Measurements from ENCODE around the gene DARS1.

DNA sequence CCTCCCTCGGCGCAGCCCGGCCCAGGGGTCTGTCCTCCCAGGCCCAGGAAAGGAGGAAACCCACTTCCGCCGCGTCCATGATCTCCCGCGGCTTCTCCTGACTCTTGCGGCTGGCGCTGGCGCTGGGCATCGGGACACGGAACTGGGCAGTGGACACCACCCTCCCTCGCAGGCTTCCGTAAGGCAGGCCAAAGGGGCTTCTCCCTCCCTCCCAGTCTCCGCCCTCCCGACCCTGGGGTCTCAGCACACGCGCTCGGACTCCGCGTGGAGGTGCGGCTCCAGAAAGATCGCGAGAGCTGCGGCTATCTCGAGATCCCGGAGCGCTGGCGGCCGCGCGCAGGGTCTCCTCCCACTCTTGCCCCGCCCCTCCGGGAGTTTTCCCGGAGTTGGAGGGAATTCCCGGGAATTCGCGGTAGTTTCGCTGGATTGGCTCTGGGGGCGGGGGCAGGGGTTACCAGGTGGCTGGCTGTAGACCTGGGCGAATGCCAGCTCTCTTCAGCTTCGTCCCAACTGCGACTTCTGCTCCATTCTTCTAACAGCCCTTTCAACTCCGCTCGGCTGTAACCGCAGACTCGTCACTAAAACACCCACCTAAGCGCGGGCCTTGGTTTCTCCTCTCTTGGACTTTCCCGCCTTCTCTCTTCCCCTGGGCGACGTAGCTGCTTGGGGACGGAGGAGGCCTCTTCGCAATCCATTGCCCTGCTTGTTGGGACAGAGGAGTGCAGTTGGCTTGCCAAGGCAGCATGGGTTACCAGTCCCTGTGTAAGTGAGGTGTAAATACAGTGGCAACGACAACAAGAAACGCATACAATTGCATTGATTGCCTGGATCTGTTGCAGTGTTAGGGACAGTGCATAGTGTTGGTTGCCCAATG lies at the start of gene DARS1:
Gene DARS1, minus strand, starts transcription at position 288 of the 874 bp plus-strand sequence.
- RRBS: 2% methylated on average over 11 of the region's 57 CpGs

DNA sequence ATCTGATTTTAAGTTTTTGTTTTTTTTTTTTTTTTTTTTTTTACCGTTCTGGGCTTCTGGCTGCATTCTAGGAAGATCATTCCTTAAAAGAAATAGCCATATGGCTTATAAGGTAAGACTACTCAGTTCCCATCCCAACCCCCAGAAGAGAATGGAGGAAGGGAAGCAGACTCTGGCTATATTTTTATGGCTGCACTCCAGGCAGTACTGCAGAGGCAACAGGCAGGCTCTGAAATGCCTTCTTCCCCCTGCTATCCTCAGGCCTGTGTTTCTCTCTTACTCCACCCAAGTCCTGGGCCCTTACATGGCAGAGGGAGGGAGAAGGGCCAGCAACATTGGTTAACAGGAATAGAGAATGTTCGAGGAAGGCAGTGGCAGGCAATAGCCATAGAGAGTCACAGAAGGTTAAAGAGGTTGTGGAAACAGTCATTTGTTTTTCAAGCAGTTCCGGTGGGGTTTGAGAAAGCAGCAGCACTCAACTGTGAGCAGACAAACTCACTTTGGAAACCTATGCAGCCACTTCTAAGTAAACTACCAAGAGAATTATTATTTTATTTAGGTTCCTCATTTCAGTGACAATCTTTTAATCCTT lies 15.0 kb upstream of the DARS1 start:
- RRBS: no CpG with 5 or more reads among the region's 3 CpGs

- RRBS: no CpG with 5 or more reads among the region's 6 CpGs
These were observed 18.1 kb upstream of the CXCR4 start for GRCh38 chr2:136135803-136136714.

DNA sequence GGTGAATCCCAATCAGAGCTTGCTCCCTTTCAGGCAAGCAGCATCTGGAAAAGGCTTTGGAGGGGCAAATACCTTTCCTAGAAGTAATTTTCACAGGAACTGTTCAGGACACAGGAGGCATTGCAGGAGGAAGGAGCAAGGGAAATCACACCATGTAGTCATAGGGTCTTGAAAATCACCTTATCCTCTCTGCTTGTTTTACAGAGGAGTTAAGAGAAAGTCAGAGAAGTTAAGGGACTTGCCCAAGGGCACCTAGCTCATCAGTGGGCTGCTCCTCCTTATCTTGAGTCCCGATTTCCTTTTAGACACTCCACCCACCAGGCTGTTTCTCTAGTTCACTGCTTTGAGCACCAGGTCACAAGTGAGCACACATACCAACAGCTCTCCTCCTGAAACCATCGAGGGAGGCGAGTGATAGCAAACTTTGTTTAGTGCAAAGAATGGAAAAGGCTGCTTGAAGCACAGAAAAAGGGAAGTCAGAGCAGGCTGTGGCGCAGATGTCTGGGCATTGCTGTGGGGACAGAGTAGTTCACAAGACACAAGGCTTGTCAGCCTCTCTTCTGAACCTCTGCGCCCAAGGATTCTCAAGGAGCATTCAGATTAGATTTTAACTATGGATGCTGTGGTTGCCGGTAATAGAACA lies 89.2 kb upstream of the CXCR4 start:
- RRBS: no CpG with 5 or more reads among the region's 6 CpGs

DNA sequence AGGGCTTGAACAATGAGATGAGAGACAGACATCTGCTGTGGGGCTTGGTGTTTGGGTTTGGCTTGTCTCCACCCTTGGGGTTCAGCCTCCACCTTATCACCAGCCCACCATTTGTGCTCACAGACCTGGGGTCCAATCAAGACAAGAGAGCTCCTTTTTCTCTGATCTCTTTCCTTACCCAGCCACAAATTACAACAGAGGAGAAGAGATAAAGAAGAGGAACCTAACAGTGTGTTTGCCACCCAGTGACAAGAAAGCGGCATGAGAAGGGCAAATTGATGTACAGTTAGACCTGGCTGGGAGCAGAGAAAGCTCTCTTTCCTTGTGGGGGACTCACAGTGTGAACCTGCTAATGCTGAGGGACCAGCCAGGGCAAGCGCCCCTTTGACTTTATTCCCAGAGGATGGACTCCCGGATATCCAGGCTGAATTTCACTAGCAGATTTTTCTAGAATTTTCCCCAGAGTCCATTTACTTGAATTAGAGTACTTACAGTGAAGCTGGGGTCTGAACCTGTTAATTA lies 204.6 kb upstream of the CXCR4 start:
- RRBS: no CpG with 5 or more reads among the region's 3 CpGs

GRCh38 chr2:136381876-136382815 lies 264.2 kb upstream of the CXCR4 start:
- RRBS: no CpG with 5 or more reads among the region's 14 CpGs

DNA sequence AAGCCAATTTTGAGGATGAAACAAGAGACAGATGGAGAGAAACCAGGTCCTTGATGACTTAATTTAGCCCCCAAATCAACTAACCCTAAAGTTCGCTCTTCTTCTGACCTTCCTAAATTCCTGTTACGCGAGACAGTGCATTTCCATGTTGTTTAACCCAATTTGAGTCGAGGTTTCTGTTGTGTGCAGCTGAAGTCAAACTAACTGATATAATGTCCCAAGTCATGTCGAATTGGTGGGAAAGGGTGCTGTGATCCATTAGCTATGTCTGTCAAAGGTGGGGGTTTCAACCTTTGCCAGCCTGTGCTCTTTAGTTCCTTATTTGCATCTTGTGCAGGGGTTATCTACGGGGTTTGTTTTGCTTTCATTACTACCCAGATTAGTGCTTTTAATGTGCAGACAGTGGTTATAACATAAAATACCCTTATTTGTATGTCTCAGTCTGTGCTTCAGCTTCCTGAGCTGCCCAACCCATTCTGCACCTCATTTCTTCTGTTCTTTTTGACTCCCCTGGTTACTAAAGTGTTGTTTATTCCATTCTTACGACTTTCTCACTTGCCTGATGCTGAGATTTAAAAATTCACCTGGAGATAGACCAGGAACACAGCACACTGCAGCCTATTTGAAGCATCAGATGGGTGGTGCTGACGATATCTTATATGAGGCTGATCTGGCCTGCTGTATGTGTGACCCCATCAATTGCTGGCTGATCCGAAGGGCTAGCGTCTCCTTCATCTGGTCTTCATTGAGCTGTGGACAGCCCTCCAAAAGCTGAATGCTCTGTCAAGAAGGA lies 271.9 kb upstream of the CXCR4 start:
- RRBS: no CpG with 5 or more reads among the region's 10 CpGs

GRCh38 chr2:138395853-138396225 lies 105.7 kb upstream of the SPOPL start:
- RRBS: no CpG with 5 or more reads among the region's 1 CpG

- RRBS: no CpG with 5 or more reads among the region's 2 CpGs
These were observed 126.6 kb upstream of the KYNU start for GRCh38 chr2:142750721-142751428.

GRCh38 chr2:143718649-143719215 lies 589.5 kb downstream of the ARHGAP15 start:
- RRBS: no CpG with 5 or more reads among the region's 3 CpGs

DNA sequence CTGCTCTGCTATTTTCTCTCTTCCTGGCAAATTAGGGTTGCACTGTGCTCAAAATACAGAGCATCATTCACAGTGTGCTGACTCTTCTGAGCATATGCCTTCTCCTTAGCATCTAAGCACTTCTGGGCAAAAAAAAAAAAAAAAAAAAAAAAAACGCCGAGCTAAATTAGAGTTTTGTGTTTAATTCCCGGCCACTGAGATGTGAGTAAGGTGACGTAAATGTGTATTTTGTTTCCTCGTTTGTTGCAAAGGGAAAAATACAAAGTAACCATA lies 538.7 kb downstream of the GTDC1 start:
- RRBS: no CpG with 5 or more reads among the region's 5 CpGs

DNA sequence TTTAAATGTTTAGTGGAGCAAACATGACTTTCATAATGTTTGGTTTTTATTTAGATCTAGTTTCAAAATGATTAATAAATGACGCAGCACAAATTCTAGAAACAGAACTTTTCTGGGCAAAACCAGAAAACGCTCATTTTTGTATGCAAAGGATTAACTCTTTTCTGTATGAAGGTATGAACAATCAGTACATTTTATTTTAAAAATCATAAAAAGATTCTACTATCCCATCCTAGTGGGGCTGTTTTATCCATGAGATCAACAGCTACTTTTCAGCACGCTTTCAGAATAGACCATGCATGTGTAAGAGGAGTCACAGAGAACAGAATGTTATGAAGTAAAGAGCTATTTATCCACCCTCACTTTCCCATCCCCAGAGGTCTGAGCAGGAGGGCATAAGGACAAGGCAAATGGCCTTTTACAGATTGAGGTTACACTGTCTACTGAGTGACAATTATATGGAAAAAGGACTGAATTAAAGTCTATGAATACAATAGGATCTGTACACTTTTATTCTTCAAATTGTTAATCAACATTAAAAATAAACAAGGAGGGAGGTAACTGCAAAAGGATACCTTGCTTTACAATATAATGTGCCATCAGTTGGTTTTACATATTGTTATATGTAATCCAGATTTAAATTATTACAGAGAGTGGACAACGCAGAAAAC lies 83.1 kb downstream of the GTDC1 start:
- RRBS: no CpG with 5 or more reads among the region's 4 CpGs

GRCh38 chr2:144349480-144350002 lies 17.2 kb upstream of the GTDC1 start:
- RRBS: no CpG with 5 or more reads among the region's 4 CpGs

DNA sequence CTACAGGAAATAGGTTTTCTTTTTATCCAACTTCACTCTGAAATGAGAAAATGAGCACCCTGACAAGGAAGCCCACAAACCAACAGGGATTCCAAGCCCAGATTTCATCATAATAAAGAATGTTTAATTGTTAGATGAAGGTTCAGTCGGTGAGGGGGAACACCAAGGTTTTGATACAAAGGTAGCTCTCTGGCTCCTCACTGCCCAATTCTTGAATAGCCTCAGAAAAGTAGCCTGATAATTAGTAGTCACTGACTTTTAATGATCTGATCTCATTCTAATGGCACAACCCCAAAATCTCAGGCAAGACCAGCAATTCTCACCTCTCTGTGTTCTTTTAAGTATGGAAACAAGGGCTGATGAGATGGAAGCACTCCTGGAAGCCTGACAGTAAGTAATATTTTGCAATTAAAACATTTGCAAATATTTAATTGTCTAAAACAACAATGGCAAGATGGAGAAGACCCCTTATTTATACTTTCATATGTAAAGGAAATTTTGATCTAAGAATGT lies 75.2 kb downstream of the ZEB2 start:
- RRBS: no CpG with 5 or more reads among the region's 1 CpG

GRCh38 chr2:144466303-144467241 lies 53.3 kb downstream of the ZEB2 start:
- RRBS: no CpG with 5 or more reads among the region's 12 CpGs

DNA sequence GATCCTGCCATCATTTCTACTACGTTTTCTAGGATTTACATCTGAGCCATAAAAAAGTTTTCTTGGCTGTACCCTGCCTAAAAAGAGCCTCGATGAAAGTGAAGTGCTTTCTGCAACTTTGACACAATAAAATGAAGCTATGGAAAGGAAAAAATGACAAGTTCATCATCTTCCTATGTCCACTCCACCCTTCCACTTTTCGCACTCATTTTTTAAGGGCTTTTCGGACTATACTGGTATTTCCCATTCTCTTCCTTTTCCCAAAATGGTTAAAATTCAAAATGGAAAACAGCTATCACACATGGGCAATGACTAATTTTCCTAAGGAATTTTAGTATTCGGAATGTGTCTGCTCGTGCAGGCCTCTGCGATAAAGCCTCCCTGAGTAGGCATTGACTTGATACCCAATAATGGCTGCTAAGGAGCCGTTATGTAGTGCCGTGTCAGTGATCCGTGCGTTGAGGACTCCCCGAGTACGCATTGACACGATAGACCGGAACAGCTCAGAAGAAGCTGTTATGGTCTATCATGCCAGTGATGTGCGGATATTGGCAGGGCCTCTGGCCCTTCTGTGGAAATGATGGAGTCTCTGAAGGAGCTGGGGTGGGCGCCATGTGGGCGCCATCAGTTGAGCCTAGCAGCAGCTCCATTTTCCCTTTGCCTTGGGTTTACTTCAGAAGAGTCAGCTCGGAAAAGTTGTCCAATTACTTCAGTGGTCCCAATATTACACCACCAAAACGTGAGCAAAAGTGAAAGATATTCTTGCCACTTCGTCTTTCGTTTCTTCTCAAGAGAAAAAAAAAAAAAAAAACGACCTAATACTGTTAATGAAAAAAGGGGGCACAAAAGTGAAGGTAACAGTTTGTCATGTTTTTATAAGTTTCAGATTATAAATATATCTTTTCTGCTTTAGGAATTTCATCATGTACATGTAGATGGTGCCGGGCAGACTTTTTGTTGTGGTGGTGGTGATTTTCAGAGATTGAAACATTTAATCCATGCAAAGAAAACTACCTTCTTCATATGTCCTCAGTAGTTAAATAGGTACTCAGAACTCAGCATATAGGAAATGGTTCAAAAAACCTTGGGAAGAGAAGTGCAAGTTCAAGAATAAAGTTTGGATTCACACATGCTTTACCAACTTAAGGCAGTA lies 29.0 kb downstream of the ZEB2 start:
- RRBS: no CpG with 5 or more reads among the region's 24 CpGs

DNA sequence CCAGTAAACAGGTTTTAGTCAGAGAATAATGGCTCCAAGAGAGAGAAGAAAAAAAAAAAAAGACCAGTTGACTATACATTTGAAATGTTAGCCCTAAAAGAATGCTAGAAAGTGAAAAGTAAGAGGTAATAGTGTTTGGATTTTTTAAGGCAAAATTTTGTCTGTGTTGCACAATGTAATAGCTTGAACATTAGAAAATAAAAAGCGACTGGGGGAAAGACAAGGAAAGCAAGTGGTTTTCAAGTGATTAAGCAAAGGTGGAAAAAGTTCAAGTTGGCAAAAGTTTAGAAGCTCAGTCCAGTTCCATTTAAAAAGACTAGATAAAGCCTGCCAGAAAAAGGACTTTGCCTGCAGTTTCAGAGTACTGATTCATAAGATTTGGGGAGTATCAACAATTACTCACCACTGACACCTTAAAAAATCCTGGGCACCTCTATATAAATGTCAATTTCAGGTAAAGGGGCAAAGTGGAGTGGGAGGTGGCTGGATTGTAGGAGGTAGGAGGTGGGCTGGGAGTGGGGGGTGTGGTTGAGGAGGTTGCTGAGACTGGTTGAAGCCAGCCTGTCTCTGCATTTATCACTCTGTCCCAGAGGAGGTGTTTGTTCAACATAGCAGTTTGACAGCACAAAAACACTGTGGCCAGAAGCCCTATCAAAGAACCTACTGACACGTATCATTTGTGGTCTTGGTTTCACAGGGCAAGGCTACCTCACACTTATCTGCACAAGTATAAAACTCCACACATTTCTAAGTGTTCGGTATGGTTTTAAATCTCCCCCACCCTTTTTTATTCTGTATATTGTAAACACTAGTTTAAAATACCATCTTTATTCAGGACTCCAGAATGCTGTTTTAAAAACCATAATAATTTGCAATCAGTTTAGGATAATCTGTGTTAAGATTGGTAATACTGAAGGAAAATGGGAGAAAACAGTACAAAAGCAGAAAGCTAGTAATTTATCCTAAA lies 14.5 kb downstream of the ZEB2 start:
- RRBS: no CpG with 5 or more reads among the region's 3 CpGs

GRCh38 chr2:144511287-144512549 lies 8.2 kb downstream of the ZEB2 start:
- RRBS: no CpG with 5 or more reads among the region's 8 CpGs

DNA sequence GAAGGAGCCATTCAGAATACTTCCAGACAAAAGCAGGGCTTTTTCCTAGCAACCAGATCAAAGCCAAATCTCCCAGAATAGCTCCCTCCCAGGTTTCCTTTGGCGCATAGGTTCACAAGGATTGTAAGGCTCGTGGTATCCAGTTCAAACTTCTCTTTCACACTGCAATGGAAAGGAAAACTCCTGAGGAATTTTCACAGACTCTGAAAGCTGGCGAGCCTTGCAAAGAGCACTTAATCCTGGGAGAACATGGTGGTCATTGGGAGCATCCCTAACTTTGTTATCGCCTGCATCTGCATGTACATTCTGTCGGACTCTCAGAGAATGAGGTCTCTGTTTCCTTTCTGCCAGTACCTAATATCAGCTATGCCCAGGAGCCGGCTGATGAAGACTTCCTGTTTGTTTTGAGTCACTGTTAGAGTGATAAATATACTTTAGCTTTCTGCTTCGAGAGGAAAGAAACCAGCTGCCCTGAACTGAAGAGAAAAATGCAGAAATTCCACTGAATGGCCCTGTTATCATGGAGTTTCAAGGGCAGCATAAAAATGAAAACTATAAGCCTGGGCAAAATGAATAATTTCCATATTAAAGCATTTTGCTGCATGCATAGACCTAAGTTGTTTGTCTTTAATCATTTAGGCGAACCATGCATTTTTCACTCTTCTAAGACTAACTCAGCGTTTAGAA lies 76.3 kb upstream of the ZEB2 start:
- RRBS: no CpG with 5 or more reads among the region's 9 CpGs

Measured in cardiac fibroblast (primary cell).